Skeletal muscle satellite cell (primary cell): ENCODE data around the genes SPANXA2, SPANXD, MAGEC1, MAGEC2 and IDS.

DNA sequence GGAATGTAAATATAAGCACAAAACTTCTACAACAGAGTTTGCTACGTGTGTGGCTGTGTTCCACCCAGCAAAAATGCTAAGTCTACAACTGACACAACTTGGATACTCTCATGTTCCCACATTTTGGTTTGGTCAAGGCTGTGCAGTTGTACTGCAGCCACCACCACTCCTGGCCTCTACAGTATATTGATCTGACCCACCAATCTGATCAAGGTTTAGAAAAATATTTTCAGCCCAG is 12.1 kb downstream of the F9 start:
- CAGE, long polyA plus RNA, result no peak

GRCh38 chrX:139691999-139692474 is 15.9 kb downstream of the MCF2 start:
- CAGE, long polyA plus RNA, result no peak

GRCh38 chrX:139782465-139783135 is 74.6 kb upstream of the MCF2 start:
- CAGE, long polyA plus RNA, result no peak

DNA sequence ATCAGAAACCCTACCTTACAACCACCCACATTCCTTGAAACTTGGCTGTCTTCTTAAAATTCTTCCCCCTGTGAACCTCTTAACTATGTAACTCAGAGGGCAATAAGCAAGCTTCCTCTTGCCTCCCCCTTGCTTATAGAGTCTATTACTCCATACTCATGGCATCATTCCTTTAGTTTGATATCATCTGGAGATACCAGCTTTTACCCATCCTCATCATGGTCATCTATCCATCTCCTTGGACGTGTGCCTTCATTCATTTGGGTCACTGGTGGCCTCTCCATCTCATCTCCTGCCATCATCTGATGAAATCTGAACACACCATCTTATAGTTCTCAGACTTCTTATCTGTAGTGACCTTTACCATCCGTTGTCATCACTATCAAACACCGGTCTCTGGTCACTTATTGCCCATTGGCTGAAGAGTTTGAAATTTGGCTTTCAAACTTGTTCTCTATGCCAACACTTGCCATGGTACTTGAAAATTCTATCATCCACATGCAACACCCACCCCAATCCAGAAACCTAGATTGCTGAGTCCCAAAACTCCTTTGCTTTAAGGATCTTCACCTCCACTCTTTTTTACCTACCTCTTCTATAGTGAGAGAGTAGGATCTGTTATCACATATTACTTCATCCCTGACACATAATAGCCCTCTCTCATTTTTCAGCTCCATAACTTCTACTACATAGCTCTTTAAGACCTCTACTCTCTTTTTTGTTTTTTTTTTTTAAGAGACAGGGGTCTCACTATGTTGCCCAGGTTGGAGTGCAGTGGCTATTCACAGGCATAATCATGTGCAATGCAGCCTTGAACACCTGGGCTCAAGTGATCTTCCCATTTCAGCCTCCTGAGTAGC is 84.9 kb downstream of the ATP11C start:
- CAGE, long polyA plus RNA, result no peak

- CAGE, long polyA plus RNA, result no peak
Measured at GRCh38 chrX:140503404-140504499, 1.1 kb downstream of the SOX3 start.

DNA sequence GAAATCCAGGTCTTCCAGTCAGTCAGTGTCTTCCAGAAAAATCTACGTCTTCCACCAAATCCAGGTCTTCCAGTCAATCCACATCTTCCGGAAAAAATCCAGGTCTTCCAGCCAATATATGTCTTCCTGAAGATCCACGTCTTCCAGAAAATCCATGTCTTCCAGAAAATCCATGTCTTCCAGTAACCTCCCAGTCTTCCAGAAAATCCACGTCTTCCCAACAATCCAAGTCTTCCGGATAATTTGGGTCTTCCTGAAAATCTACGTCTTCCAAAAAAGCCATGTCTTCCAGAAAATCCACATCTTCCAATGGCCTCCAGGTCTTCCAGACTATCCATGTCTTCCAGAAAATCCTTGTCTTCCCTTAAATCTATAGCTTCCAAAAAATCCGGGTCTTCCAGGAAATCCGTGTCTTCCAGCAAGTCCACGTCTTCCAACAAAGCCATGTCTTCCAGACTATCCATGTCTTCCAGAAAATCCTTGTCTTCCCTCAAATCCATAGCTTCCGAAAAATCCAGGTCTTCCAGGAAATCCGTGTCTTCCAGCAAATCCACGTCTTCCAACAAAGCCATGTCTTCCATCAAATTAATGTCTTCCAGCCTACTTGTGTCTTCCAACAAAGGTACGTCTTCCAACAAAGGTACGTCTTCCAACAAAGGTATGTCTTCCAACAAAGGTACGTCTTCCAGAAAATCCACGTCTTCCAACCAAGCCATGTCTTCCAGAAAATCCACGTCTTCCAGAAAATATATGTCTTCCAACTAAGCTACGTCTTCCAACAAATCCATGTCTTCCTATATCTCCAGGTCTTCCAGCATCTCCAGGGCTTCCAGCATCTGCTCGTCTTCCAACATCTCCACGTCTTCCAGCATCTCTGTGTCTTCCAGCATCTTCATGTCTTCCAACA is 218.5 kb upstream of the SPANXB1 start:
- CAGE, long polyA plus RNA, result no peak

- CAGE, long polyA plus RNA, result no peak
Measured at GRCh38 chrX:140918537-140919049, 83.8 kb upstream of the SPANXB1 start.

DNA sequence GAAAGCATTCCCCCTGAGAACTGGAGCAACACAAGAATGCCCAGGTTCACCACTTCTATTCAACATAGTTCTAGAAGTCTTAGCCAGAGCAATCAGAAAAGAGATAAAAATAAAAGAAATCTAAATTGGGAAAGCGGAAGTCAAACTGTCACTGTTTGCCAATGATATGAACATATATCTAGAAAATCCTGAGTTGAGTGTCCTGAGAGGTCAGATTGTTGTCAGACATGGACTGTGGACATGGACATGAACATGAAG is 138.2 kb upstream of the SPANXC start:
- CAGE, long polyA plus RNA, result no peak

DNA sequence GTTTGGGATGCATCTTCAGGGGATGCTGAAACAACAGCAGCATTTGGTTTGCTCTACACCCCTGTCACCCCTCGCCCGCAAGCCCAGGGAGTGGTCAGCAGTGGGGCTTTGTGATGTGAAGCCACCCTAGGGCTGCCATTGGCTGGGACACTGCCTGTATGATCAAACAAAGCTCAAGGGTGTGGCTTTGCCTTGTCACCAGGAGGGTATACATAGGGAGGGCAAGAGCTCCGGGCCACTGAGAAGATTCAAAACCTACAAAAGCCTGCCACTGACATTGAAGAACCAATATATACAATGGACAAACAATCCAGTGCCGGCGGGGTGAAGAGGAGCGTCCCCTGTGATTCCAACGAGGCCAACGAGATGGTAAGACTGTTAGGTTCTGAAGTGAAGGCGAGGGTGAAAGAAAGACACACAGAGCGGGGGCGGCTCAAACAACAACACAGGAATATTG is at the start of gene SPANXA2:
SPANXA2 (plus strand) TSS at position 238 of the 457 bp plus-strand sequence.
- CAGE, long polyA plus RNA, result no peak

DNA sequence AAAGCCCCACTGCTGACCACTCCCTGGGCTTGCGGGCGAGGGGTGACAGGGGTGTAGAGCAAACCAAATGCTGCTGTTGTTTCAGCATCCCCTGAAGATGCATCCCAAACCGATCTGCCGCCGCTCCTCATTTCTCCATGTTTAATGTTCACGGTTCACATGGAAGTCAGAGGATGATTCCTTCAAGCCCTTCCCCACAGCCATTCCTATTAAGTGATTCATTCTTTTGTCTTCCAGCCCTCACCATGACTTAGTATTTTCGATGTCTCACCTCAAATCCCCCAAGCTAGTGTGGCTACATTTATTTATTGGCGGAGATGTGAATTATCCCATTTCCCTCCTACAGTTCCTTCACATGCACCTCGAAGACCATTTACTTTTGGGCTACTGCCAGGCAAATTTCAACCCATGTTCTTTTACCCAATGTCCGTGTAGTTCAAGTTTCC is at the start of gene SPANXD:
SPANXD (minus strand) TSS at position 146 of the 446 bp plus-strand sequence.
- CAGE, long polyA plus RNA, result no peak

- CAGE, long polyA plus RNA, result no peak
Measured at GRCh38 chrX:141903488-141904117, at the start of gene MAGEC1. Gene MAGEC1 (plus strand): TSS chrX:141903894.

DNA sequence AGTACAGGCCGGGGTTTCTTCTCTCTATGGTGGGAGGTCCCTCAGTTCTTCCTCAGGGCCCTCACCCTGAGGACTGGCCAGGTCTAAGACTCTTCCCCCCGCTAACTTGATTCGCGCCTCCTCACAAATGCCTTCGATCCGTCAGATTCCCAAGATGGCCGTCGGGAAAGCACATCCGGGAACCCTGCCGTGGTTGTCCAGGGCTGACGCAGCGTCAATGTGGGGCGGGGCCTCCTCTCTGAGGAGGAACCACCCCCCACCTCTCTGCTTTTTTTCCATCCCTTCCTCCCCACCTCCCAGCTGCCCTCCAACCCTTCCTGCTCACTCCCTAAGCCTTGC is at the start of gene MAGEC2:
MAGEC2 (minus strand) TSS at position 171 of the 339 bp plus-strand sequence.
- CAGE, long polyA plus RNA, result no peak

DNA sequence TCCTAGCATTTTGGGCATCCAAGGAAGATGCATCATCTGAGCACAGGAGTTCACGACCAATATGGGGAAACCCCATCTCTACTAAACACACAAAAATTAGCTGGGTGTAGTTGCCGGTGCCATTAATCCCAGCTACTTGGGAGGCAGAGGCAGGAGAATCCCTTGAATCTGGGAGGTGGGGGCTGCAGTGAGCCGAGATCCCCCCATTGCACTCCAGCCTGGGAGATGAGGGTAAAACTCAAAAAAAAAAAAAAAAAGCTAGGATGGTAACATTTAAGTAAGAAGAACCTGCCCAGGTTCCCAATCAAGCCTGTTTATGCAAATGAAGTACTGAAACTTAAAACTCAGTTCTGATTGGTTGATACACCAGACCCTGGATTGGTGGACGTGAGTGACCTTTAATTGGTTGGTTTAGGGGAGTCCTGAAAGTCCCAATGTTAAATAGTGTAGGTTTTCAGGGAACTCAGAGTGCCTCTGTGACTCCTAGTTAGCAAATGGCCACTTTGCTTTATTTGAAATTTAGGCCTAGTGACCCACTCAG is 211.7 kb downstream of the SLITRK2 start:
- CAGE, long polyA plus RNA, result no peak

DNA sequence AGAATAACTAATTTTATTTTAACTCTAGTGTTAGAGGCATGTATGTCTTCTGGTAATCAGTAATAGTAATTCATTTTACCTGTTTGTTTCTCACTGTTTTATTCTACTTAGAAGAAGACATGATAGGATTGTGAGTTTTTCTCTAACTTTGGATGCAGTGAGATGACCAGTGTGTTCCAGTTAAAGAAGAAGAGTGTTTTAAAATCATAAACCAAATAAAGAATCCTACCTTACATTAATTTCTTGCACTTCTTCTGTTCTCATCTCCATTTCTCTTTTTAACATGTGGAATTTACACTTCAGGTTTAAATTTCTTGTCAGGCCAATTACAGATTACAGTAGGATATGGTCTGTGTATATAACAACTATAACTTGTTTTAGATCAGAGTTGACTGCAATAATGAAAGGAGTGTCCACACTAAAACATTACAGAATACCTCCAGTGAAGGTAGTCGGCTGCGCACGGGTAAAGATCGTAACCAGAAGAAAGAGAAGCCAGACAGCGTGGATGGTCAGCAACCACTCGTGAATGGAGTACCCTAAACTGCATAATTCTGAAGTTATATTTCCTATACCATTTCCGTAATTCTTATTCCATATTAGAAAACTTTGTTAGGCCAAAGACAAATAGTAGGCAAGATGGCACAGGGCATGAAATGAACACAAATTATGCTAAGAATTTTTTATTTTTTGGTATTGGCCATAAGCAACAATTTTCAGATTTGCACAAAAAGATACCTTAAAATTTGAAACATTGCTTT is 32.7 kb upstream of the FMR1NB start:
- CAGE, long polyA plus RNA, result no peak

DNA sequence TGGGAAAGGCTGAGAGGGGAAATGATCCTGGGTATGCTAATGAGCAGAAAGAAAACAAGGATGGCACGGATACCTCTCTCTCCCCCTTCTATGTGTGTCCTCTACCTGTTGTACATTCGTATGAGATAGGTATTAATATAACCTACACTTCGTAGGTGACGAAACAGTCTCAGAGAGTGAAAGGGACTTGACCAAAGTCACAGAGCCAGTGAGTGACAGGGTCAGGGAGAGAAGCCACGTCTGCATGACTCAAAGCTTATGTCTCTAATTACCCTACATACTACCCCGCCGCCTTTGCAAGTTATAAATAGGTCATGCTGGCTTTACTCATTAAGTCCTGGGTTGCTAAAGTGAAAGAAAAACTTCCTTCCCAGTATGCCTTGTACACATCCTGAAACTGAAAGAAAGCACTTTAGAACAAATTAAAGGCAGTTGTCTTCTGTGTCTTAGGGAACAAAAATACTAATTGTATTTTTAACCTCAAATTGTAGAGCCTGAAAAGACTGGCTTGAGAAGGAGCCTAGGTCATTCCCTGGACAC is 119.3 kb upstream of the AFF2 start:
- CAGE, long polyA plus RNA, result no peak

DNA sequence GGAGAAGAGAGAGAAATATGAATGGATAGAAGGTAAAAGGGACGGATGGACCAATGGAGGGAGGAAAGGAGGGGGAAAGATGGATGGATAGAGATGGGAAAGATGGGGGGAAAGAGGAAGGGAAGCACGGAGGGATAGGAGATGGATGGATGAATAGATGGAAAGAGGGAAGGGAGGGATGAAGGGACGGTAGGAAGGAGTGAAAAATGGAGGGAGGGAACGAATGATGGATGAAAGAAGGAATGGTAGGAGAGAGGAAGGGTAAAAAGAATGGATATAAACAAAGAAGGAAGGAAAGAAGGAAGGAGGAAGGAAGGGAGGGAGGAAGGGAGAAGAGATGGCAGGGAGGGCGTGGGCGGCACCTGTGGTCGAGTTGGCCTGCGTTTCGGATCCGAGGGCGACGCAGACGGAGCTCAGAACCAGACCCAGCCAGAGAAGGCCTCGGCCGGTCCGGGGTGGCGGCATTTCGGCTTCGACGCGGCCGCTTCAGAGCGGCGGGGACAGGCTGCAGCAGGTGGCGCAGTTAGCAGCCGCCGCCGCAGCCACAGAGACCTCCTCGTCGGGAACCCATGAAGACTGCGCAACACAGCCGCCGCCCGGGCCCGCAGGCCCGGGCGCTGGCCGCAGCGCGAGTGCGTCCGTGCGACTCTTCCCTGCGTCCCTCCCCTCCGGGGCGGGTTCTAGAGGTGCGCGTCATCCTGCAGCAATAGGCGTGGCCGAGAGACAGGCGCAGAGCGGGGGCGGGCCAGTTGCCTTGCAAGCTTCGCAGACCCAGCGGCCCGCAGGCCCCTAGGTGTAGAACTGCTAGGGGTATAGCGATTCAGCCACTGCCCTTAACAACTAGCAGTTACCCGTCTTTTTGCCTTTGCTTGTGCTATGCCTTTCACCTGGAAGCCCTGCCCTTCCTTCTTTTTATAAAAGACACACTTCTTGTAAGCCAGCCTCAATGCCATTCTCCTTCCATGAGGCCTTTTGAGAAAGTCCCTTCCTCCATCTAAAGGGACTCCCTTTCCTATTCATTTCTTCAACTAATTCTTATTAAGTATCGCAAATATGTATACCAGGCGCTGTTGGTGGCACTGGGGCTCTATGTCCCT is at the start of gene IDS:
IDS (minus strand) TSS at position 634 of the 1,097 bp plus-strand sequence.
- CAGE, long polyA plus RNA, result start-site peak on the minus strand centred at position 646 of the sequence, 55 bp wide, 78 and 249 reads in 2 replicates

DNA sequence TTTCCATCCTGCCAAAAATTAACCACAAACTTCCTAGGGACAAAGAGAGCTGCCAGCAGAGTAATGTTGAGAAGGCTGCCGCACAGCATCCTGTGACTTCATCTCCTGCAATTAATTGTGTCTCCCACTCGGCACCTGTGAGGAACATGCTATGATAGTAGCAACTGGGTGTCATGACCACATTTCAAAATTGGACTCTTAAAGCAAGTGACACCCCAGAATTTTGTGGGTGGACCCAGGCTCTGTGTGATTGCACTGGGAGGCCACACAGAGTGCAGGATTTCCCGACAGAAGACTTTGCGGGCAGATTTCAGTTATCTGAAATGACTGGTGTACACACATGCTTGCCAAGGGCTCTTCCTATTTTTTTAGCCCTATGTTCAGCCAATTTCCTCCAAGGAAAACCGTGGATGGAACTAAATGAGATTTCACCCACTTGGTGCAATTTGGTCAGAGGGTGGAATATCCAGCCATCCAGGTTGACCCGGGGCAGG is 9.1 kb upstream of the IDS start:
- CAGE, long polyA plus RNA, result no peak

DNA sequence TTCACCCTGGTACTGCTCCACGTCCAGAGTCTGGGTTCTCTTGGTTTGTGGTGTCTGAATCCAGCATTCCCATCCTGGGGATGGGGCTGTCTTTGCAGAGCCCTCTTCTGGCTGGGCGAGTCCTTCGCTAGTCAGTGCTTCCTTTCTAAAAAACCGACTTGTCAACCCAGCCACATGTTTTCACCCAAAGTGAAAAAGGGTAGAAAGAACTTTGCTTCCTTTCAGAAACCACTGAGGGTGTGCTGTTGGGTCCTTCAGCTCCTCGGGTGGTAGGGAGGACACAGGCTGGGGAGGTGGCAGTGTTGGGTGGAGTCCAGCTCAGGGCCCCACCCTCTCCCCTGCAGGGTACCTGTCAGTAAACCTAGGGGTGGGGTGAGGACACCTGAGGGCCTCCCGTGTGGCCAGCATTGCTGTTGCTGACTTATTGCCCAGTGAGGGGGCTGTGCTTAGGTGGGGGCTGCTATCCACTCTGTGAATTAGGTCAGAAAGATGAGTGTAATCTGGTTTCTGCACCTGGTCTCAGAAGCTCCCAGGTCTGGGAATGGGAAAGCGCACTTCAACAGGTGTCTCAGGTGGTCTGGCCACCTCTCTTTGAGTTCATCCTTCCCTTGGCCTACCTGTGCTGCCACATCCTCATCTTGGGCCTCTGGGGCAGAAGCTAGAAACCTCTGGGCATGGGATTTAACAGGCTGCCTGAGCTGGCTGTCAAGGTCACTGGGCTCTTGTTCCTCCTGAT is 14.7 kb upstream of the EOLA1 start:
- CAGE, long polyA plus RNA, result no peak

GRCh38 chrX:149528601-149528936 is 12.2 kb upstream of the EOLA1 start:
- CAGE, long polyA plus RNA, result no peak

DNA sequence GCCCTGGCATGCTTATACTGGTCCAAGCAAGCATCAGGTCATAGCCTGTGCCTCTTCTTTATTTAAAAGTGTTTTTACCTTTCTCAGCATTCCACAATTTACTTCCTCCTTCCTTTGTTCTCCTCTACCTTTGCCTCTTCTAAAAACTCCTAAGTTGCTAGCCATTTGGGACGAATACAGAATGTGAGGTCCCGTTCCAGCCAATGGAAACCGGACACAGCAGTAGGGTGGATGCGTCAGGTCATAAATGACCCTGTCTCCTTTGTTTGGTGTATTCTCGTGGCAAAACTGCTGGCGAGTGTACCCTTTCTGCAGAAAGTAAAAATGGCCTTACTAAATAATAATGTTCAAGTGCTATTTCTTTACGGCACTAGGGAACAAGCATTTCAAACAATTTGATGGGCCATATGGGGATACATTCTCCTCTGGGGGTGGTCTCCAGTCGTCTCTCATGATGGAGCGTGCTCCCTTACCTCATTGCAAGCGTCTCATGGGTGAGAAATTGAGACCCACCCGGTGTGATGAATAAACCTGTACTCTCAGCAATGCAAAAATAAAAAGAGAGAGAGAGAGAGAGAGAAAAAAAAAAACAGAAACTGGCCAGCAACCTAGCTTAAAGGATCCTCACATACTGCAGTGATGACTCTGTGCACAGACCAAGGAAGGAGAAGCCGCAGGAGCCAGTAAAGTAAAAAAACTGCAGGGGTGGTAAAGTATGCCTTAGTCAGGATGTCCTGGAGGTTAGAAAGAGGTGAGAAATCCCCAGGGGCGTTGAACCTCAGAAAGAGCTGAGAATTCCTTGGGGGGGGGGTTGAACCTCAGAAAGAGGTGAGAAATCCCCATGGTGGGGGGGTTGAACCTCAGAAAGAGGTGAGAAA is 47.7 kb downstream of the MAGEA9 start:
- CAGE, long polyA plus RNA, result no peak